Monocyte (primary cell): ENCODE results near the gene CDC42BPG.

- PRO-cap, 2 experiments: no peak in any of the 2 experiments
Measured at GRCh38 chr11:64090974-64091733, 55.4 kb downstream of the FLRT1 start.

DNA sequence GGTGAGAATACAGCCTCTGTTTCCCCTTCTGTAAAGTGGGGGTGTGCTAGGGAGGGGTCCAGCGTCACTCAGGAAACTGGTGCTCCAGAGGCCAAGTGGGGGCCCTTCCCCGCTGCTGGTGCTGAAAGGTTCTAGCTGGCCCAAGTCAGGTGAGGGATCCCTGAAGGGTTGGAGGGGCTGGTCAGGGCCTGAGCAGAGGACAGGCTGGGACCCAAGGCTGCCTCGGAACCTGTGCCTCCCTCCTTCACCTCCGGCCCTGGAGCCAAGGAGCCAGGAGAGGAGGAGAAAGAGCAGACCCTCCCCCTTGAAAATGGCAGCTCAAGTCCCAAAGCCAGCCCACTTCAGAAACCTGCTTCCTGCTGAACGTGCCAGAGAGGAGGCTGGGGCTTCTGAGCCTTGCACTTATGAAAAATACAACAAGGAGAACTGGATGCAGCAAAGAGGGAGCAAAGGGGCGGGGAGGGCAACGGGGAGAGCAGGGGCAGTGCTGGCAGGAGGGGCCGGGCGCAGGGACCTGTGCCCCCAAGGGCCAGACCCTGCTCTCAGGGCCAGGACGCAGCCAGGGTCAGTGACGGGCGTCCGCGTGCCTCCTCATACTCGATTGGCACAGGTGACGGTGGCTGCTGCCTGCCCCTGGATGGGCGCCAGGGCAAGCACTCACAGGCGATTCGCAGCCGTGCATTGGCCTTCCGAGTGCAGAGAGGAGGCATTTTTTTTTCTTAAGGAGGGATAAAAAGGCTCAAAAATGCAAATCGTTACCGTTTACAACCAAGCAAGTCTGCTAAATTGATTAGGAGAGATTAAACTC is 43.1 kb downstream of the MACROD1 start:
- PRO-cap, 2 experiments: no peak in any of the 2 experiments

DNA sequence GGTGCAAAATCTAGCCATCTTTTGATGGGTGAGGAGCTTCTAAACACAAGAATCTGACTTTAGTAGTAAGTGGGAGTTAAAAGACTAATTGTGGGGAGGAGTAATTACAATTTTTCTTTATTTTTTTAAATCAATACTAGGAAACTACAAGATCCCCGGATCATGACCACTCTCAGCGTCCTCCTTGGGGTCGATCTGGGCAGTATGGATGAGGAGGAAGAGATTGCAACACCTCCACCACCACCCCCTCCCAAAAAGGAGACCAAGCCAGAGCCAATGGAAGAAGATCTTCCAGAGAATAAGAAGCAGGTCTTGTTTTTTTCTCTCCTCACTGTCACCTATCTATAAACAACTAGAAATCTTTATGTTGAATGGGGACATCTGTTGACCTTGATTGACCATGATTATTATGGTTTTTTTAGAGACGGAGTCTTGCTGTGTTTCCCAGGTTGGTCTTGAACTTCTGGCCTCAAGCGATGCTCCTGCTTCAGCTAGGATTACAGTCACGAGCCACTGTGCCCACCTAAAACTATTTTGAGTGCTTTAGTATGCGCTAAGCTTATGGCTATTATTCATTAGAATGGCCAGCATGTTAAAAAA is 9.6 kb downstream of the STIP1 start:
- PRO-cap, 2 experiments: no peak in any of the 2 experiments

GRCh38 chr11:64226429-64227083 is 482 bp downstream of the NUDT22 start:
- PRO-cap, 2 experiments: peak in 1 of 2 experiments; most common plus-strand start chr11:64226511 (in 1)

DNA sequence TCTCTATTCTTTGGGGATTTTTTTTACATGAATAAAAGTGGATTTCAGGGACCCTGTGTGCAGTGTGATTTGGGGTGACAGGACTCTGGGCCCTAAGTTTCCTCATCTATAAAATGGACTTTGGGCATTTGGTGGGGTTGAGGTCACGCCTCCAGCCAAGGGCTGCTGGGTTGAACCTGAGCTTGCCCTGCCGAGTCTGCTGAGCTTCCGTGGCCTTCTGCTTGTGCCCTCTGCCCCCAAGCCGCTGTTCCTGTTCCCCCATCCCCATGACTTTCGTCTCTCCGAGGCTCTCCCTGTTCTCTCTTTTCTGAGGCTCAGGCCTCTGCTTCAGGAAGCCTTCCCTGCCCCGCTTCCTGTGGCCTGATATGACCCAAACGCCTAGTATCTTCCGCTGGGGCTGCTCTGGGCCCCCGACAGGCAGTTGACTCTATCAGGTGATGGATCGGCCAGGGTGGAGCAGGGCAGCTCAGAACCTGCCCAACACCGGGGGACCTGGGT is 16.5 kb downstream of the BAD start:
- PRO-cap, 2 experiments: peak in 1 of 2 experiments; most common plus-strand start position 433 of the sequence (in 1); most common minus-strand start position 283 of the sequence (in 1)

DNA sequence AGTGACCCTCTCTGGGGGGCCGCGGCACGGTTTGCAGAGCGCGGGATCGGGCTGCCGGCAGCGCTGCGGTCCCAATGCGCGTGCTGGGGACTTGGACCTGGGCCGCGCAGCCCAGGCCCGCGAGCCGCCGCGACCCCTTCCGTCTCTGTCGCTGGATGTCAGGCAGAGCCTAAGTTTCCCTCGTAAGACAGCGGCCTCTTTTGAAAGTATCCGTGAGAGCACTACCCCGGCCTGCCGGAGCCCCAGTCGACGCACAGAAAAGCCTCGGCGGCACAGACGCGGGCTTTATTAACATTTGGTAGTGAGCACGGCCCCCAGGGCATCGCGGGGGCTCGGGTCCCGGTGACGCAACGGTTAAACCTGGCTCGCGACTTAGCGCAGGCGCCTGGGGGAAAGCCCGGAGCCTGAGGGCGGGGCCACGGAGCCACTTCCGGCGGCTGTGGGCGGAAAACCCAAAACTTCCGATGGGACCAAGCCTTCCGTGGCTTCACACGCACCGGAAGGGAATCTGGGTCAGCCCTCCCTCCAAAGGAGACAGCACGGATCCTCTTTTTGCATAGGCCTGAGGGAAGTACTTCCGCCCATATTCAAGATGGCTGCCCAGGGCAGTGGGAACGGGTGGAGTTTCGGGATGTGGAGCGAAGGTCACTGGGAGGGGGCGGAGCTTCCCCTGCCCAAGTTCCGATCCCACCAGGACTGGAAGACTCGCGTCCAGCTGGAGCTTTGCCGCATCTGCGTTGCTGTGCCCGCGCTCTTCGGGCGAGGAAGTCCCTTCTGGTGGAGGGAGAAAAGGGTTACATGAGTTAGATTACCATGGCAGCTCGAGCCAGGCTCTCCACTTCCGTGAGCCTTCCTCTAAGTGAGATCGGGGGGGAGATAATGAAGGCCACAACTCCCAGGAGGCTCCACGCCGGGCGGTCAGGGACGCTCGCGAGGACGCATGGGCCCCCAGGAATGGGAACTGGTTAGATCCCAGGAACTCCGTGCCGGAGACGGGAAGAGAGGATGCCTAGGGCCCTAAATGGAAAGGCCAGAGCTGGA is 14.6 kb downstream of the BAD start:
- PRO-cap, 2 experiments: peak in 2 of 2 experiments; most common plus-strand start position 149 of the sequence (in 1); most common minus-strand start position 261 of the sequence (in 2)

DNA sequence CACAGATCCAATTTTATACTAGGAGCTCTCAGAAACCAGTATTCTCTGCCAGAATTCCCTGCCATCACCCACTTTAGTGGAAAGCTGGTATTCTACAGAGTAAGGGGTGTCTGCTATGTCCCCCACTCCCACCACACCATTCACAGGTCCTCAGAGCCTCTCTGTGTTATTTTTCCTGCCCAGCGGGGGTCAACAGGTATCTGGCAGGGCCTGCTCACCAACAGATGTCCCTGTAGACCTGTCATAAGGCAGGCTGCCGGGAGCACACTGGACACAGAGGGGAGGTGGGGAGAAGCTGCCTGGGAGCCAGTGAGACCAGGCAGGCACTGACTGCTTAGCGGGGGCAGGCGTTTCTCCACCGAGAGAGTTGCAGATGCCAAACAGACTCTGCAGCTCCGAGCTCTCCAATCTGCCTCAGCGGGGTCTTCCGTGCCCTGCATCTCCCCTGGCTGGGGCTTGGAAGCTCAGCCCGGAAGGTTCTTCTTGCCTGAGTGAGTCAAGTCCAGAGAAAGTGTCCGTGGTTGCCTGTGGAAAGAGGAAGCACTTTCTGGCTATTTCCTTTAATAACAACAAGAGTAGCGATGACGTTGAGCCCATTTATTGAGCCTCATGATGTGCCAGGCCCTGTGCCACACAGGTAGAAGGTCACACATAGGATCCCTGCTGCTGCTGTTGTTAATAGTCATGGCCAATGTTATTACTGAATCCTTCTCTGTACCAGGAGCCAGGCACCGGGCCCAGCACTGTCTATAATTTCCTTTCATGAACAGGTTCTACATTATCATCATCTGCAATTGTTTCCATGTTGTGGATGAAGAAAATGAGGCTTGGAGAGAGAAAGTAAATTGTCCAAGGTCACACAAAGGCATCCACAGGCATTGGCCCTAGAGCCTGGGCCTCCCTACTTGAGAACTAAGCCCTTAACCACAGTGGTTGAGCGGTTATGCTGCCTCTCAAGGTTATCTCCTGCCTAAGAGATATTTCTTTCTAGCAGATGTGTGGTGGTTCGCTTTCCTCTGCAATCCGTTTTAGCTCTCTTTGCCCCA is 26.6 kb downstream of the RPS6KA4 start:
- PRO-cap, 2 experiments: no peak in any of the 2 experiments

GRCh38 chr11:64395629-64396428 is 36.9 kb downstream of the RPS6KA4 start:
- PRO-cap, 2 experiments: peak in 1 of 2 experiments; most common minus-strand start chr11:64395829 (in 1)

DNA sequence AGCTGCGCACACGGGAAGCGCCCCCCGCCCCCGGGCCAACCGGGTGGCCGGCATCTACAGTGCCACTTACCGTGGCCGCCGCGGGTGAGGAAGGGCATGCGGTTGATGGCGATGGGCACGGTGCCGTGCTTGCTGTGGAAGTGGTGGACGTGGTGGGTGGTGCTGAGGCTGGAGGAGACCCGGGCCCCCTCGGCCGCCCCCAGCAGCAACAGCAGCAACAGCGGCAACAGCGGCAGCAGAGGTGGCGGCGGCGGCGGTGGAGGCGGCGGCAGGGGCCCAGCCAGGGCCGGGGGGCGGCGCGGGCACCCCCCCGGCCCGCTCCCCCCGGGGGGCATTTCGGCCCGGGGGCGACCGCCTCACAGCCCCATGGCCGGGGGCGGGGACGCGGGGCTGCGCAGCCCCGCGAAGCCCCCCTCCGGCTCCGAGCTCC is 51.5 kb downstream of the SLC22A12 start:
- PRO-cap, 2 experiments: no peak in any of the 2 experiments

GRCh38 chr11:64675169-64675813 is 47.7 kb downstream of the NRXN2 start:
- PRO-cap, 2 experiments: no peak in any of the 2 experiments

DNA sequence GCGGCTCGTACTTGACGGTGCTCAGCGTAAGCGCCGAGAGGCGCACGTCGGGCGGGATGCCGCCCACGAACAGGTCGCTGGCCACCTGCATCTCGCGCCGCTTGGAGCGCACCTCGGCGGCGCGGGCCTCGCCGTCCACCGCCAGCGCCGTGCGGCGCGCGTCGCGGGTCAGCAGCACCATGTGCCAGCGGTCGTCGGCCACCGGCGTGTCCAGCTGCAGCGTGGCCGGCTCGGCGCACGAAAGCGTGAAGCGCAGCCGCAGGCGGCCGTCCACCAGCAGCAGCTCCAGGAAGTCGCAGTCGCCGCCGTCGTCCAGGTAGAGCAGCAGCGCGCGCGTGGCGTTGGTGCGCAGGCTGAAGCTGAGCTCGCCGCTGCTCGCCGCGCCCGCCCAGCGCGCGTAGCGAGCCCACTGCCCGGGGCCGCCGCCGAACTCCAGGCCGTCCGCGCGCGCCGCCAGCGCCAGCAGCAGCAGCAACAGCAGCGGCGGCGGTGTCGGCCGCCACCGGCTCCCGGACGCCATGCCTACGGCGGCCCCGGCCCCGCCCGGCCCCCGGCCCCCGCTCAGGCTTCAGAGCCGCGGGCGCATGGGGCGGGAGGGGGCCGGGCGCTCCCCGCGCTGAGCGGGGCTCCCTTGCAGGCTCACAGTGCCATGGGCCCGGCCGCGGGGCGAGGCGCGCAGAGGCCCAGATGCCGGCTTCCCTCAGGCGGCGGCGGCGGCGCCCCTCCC is 9.7 kb downstream of the NRXN2 start:
- PRO-cap, 2 experiments: no peak in any of the 2 experiments

DNA sequence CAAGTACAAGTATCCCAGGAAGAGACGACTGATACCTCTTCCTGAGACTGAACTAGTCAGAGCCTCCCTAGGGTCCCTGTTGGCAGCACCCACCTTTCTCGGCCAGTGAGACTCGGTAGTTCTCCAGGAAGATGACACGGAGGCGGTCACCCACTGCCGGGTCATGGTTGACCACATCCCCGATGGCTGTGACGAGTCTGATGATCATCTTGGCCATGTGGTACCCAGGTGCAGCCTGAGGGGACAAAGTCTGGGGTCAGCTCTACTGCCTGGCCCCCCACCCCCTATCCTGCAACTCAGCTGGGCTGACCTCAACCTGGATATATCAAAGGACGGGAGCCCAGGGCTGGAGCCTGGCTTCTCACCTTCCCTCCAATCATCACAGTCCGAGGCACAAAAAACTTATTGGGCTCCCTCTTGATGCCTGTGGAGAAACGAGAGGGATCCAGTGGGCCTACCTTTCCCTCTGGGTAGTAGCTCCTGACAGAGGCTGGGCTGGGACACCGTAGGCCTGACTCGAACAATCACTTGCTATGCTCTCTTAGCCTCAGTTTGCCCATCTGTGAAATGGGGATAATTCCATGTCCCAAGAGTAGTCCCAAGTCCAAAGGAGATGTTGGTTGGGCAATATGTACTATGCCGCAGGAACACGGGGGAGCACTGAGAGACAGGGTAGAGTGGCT is 7.4 kb upstream of the RASGRP2 start:
- PRO-cap, 2 experiments: no peak in any of the 2 experiments

- PRO-cap, 2 experiments: no peak in any of the 2 experiments
Measured at GRCh38 chr11:64764931-64765214, 5.1 kb upstream of the PYGM start.

DNA sequence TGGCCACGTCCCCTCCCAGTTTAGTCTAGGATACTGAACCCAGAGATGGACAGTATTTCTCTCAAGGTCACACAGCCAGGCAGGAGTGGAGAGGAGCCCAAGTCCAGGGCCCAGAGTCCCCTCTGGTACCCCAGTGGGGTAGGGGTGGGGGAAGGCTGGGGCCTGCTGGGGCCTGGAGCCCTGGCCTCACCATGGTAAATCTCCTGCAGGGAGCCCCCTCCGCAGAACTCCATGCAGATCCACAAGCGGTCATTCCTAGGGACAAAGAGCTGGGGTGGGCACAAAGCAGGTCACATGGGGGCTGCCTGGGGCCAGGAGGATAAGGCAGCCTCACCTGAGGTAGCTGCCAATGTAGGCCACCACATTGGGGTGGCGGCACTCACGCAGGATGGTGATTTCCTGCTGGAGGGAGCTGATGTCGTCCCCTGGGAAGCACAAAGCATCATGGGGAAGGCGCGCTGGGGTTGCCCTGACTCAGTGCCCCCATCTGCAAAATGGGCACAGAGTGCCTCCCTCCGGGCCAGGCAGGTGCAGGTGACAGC is 714 bp downstream of the MAP4K2 start:
- PRO-cap, 2 experiments: no peak in any of the 2 experiments

DNA sequence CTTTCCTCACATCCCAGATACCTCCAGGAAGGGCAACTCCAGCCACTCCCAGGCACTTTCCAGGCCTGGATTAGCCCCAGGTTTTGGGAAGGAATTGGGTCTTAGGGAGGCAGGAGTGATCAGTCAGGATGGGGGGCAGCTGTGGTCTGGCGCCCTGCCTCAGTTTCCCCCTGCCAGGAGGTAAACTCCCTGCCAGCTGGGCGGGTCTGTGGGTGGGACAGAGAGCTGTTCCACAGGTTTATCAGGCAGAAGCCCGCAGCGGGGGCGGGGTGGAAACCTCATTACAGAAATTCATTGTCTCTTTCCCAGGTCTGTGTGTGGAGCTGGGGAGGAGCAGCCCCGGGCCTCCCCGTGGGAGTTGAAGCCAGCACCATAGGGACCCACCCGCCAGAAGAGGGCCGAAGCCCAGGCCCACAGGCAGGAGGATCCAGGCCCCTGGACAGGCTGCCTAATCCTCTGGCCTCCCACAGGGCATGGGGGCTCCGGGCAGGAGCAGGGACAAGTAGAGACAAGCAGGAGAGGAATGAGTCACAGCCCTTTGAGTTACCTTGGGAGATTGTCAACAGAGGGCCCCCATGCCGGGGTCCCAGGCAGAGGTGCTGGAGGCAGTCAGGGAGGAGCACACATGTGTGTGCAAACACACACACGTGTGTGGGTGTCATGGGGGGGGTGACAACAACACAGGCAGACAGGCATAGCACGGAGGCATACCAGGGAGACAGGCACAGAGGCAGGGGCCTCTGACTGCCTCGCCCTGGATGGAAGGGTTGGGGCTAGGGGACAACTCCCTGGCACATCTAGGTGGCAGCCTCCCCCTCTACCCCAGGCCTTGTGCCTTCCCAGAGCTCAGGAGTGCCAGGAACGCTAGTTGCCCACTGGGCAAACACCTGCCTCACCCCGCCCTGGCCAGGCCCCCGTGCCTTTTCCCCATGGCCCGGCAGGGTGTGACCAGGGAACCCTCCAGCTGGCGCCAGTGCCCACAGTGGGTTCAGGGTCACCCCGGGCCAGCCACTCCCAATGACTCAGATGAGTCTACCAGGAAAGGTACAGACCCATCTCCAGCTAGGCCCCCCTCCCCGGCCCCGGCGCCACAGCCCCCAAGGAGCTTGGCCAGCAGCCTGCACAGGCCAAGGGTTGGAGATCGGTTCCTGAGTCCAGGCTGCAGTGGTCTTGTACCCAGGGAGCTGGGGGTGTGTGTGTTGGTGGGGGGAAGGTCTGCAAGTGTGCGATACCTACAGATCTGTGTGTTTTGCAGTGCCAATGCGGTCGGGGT is 1.3 kb downstream of the CDC42BPG start:
- PRO-cap, 2 experiments: no peak in any of the 2 experiments

DNA sequence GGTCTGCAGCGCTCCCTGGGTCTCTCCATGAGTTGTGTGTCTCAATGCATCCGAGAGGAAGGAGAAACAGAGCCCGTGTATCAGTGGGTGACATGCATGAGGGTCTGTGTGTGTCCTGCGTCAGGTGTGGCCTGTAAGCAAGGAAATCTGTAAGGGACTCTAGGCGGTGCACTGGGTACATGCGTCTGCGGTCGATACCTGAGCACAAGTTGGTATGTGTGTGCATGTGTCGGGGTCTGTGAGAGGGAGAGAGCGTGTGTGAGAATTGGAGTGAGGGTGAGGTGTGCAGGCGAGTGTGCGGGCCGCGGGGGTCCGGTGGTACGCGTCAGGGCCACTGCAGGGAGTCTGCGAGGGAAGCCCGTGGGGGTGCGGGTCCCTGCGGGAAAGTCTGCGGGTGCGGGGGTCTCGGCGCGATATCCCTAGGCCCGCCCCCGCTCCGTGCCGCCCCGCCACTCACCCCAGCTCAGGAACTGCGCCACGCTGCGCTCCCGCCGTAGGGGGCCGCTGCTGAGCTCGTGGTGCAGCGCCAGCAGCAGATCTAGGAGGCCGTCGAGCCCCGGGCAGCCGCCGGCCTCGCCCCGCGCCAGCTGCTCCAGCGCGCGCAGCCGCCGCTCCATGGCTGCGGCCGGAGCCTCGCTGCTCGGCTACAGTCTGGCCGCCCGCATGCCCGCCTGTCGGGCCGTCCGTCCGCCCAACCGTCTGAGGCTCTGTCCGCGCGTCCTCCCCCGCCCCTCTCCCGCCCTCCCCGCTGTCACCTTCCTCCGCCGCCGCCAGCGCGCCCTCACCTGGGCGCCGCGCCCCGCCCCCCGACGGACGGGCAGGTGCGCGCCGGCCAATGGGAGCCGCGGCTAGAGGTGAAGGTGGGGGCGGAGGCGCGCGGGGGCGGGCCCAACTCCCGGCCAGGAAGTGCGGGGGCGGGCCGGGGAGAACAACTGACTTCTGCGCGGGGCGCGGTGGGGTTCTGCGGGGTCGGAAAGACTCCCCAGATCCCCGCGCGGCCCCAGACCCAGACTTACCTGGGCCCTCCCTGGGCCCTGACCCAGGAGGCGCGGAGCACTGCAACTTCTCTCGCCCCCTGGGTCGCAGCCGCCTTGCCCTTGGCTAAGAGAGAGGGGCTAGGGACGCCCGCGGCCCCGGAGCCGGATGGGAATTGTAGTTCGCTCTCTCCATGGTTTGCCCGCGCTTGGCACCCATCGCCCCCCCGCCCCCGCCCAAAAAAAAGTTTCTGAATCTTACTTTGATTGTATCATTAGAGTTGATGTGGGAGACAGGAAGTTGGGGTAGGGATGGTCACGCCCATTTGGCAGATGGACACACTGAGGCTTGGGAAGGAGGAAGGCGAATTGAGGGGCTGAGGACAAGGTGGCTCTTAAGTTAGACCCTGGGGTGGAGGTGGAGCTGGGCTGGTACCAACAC is at the start of gene CDC42BPG:
TSS of gene CDC42BPG (minus strand) at position 701 of the 1,416 bp plus-strand sequence.
- PRO-cap, 2 experiments: peak in 1 of 2 experiments; most common plus-strand start position 946 of the sequence (in 1); most common minus-strand start position 24 of the sequence (in 1)

DNA sequence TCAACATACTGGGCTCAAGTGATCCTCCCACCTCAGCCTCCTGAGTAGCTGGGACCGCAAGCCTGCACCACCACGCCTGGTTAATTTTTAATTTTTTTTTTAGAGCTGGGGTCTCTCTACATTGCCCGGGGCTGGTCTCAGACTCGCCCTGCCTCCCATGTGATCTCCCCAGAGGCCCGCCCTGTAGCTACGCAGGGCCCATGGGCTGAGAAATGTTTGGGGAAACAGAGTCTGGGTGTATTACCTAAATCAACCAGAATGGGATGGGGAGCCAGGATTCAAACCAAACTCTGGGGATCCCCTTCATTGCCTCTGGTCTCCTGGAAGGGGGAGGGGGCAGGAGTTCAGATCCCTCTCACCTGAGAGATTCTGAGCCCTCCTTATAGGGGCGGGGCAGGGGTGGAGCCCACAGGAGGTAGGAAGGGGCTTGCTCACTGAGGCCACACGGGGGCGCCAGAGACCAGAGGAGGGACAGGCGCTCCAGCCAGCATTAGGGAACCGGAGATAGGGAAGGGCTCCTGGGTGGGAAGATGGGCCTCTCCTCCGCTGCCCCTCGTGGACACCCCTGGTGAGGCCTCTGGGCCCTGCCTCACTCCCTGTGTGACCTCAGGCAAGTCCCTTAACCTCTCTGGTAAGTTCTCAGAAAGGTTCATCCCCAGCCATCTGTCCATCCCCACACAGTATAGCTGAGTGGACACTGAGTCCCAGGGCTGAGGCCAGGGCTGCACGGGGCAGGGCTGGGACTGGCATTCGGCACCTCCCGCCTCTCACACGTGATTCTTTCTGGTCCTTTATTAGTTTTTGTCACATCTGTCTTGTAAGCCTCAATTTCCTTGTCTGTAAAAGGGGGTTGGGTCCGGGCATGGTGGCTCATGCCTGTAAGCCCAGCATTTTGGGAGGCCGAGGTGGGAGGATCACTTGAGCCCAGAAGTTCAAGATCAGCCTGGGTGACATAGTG is 2.7 kb upstream of the CDC42BPG start:
- PRO-cap, 2 experiments: peak in 2 of 2 experiments; most common minus-strand start position 79 of the sequence (in 2)

GRCh38 chr11:64851514-64852538 is 7.4 kb upstream of the CDC42BPG start:
- PRO-cap, 2 experiments: peak in 2 of 2 experiments; most common plus-strand start chr11:64852304 (in 2); most common minus-strand start chr11:64852041 (in 2)

- PRO-cap, 2 experiments: peak in 1 of 2 experiments; most common minus-strand start chr11:64867883 (in 1)
Measured at GRCh38 chr11:64867646-64868520, 10.5 kb downstream of the EHD1 start.

DNA sequence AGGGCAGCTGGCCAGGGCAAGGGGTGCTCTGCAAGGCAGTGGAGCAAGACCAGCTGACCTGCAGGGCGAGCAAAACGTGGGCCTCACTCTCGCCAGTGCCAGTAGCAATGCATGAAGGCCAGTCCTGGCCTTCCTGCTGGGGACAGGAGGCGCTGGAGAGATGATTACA is 2.8 kb downstream of the EHD1 start:
- PRO-cap, 2 experiments: no peak in any of the 2 experiments